ENCODE measurements around a stretch of chr10.

DNA sequence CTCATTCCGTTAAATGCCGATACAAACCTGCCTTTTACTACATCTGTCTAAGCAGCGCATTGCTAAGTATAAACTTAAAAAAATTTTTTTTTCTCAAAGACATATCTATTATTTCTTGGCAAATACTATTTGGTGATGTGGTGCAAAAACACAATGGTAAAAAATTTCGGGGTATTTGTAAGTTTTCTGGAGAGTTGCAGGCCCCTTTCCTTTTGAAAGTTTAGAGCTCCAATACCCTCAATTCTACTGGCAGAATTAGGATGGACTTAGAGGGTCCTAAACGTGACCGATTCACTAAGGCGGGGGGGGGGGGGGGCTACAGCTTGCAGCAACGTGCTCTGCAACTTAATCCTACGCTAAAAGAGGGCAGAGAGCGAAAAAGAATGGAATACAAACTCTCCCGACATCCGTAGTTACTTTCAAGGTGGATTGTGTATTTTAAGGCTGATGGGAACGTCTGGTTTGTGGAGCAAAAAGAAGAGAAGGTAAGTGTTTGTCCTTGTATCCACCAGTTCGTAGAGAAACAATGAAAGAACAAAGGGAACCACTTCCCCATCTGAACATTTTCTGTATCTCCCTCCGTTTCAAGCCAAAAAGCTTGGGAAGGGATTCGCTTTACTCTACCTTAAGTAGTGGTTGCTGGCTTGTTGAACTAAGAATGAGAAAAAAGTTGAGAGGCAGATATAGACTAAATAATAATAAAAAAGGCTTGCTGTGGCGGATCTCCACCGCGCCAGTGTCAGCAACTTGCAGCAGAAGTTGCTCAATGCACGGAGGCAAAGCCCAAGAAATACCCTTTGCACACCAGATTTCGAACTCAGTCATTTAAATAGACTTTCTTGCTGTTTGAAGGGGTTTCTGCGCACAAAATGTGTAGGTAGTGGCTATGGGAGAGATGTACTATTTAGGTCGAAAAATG is 932 bp downstream of the SKIDA1 start:
- PRO-cap, result no peak
- RAMPAGE, long total RNA, 4 experiments, result no peak in any of the 4 experiments

GRCh38 chr10:21661397-21661993 is 127.5 kb downstream of the MLLT10 start:
- PRO-cap, result no peak
- RAMPAGE, long total RNA, 4 experiments, result no peak in any of the 4 experiments

GRCh38 chr10:21806948-21807671 is 196.4 kb downstream of the DNAJC1 start:
- PRO-cap, result no peak
- RAMPAGE, long total RNA, 4 experiments, result no peak in any of the 4 experiments

GRCh38 chr10:21977684-21978308 is 25.7 kb downstream of the DNAJC1 start:
- PRO-cap, result no peak
- RAMPAGE, long total RNA, 4 experiments, result no peak in any of the 4 experiments

DNA sequence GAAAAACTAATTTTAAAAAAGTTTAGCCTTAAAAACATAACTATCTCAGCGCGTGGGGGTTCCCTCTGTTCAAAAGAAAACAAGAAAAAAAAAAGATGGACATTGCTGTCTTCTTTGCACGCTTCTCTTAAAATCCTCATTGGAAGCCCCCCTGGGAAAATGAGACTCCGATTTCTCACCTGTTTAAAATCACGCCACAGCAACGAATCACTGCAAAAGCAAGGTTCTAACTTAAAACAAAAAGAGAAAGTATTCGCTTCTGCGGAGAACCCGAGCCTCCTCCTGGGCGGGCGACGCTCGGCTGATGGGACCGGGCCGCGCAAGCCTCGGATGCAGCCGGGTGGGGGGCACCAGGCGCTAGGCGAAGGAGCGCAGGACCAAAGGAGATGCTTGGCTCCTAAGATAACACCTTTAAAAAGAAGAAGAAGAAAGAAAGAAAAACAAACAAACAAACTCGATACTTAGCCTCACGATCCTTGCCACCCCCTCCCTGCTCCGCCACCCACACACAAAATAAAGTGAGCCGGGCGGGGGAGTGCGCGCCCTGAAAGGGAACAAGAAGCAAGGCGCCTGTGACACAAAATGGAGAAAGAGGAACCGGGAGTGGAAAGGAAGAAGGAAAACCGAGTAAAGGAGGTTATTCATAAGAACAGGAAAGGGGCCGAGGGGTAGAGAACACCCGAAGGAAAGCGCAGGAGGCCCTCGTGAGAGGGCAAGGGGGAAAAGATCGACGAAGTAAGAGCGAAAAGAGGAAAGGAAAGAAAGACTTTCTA is 33.9 kb upstream of the EBLN1 start:
- PRO-cap, result bidirectional peak, plus-strand start at position 350 of the sequence, minus-strand start at position 306 of the sequence; bidirectional peak, plus-strand start at position 575 of the sequence, minus-strand start at position 520 of the sequence
- RAMPAGE, long total RNA, 4 experiments, result start-site peak on the plus strand in 3 of 4 experiments, centred at positions 285 to 559 of the sequence, 5 to 16 reads per replicate

DNA sequence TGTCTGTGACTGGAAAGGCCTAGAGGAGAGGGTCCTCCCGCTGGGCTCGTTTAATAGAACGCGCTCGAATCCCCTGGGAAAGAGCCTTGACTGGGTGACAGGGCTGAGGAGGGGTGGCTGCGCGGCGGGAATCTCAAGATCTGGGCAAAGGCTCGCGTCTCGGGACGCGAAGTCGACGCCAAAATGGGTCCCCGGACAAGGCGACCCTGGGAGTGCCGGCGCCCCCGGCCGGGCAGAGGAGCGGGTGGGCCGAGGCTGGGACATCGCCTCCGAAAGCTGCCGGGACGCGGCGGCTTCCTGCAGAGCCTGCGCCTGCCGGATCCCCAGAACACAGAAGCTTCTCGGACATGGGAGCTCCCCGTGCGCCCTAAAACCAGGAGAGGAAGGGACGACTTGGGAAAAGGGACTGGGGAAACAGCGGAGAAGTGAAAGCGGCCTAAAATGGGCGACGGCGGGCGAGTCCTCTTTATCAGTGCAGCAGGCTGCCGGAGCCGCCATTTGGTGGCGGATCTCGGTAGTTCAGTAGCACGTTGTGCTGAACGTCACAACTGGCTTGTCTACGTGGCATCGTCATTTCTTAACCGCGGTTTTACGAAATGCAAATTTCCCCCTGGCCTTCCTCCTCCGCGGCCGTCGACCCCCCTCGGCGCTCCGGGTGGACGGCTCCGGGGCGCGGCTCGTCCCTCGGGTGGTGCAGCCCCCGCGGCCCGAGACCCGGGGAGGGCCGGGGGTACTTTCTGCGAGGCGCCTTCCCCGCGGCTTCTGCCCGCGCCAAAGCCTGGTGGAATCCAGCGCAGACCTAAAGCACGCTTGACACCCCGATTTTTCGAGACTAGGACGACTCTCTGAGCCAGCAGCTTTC is 10.1 kb upstream of the SPAG6 start:
- PRO-cap, result no peak
- RAMPAGE, long total RNA, 4 experiments, result no peak in any of the 4 experiments

DNA sequence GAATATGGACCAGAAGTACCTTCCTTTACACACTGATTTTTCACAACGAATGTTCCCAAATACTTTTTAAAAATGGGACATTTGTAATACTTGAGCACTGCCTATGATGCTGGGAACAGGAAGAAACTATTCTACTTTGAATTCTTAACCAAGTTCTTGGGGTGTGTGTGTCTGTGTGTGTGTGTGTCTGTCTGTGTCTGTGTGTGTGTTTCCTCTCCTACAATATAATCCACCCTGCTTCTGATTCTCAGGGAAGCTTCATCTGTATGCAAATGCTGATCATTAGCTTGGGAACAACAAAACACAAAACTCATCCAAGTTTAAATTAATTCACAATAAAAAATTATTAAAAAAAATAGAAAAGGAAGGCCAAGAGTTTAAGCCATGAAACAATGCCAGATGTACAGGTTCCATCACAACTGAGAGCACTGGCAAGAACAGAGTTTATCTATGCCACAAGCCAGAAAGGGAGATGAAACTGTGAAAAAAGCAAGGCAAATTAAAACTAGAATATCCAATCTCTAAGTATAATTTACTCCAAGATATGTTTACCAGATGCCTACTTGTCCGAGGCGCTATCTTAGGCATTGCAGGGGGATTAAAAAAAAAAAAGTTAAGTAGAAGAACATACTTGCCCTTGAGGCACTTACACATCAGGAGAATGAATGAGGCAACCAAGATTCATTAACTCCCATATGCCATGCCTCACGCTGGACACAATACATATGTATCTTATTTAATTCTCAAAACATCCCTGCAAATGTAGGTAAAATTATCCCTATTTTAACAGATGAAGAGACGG is 144.7 kb downstream of the PIP4K2A start:
- PRO-cap, result no peak
- RAMPAGE, long total RNA, 4 experiments, result no peak in any of the 4 experiments

DNA sequence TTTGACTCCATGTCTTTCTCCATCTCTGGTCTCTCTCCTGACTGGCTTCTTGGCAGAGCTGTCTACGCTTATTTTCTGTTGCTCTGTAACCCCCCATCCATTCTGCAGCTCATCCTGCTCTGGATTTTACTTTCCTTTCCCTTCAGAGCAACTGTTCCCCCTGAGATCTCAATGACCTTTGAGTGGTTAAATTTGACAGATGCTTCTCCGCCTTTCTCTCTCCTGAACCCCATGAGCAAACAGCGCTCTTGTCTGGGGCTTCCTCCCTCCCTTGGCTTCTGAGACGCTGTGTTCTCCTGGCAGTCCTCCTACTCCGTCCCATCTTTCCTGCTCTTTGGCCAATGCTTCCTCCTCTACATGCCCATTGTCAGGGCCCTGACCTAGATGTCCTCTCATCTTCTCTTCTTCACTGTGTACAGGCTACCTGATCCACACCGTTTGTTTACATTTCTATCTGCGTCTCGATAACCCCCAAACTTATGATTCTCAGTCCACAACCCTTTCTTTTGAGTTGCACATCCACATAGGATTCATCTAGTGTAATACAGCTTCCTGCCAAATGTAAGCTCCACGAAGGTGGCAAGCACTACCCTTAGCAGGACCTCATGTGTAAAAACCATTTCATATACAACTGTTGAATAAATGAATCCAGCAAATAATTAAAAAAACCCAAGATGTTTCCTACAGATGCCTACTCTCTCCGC is 136.0 kb downstream of the PIP4K2A start:
- PRO-cap, result no peak
- RAMPAGE, long total RNA, 4 experiments, result no peak in any of the 4 experiments

DNA sequence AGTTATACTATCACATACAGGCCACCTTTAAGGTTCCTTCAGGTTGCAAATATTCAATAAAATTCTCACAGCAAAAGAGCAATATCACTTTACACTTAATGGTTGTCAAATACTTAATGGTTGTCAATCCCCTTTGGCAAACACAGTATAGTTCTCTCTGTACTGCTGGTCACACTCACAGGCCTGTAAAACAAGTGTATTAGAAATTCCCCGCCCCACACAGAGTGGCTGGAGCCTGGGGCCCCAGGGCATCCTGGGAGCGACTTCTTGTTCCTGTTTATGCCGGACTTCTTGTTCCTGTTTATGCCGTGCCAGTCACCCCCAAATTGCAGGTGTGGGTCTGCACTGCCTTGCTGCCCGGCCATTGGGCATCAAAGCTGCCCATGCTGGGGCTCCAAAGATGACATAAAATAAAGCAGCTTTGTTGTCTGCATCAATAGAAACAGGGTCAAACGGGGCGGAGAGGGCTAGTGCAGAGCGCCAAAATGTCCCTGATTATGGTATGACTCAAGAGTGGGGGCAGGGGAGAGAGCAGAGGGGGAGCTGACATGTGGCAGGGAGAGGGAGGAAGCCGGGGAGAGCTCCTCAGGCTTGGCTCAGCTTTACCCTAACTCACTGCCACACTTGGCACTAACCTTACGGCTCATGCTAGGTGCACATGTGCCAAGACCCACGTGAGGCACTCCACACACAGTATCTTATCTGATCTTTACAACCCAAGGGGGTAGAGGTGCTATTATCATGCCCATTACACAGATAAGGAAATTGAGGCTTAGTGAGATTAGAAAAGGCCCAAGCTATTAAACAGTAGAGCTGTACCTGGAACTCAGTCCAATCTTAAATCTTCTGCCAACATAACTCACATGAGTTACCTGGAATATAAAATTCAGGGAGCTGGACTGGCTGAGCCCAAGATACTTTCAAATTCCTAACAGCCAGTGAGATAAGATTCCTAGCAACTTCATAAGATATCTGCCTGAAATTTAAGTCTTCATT is 98.4 kb downstream of the PIP4K2A start:
- PRO-cap, result no peak
- RAMPAGE, long total RNA, 4 experiments, result no peak in any of the 4 experiments

- PRO-cap, result no peak
- RAMPAGE, long total RNA, 4 experiments, result no peak in any of the 4 experiments
Observed at GRCh38 chr10:22631567-22632040, 82.8 kb downstream of the PIP4K2A start.

DNA sequence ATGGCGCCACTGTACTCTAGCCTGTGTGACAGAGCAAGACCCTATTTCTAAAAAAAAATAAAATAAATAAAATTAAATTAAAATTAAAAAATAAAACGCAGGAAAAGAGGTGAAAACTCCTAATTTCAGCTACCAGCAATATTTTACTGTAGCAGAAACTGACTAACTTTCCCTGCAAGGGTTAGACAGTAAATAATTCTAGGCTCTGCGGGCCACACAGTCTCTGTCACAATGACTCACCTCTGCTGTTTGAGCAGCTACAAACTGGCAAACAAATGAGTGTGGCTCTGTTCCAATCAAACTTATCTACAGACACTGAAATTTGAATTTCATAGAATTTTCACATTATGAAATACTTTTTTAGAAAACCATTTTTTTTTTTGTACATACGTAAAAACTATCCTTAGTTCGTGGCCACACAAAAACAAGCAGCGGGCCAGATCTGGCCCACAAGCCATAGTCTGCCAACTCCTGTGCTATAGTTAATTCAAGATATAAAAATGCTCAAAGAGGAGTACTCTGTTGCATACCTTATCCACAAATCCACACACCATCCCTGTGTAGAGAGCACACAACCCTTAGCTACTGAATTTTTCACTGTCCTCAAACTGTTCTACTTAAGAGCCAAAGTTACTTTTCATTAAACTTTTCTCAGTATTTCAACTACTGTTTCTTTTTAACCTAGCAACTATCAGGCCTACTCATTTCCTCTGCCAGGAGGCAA is 32.6 kb downstream of the PIP4K2A start:
- PRO-cap, result no peak
- RAMPAGE, long total RNA, 4 experiments, result no peak in any of the 4 experiments

GRCh38 chr10:22692499-22693160 is 21.7 kb downstream of the PIP4K2A start:
- PRO-cap, result no peak
- RAMPAGE, long total RNA, 4 experiments, result no peak in any of the 4 experiments

- PRO-cap, result no peak
- RAMPAGE, long total RNA, 4 experiments, result no peak in any of the 4 experiments
Observed at GRCh38 chr10:22742853-22743052, 28.4 kb upstream of the PIP4K2A start.

GRCh38 chr10:22996875-22997566 is 69.2 kb downstream of the ARMC3 start:
- PRO-cap, result no peak
- RAMPAGE, long total RNA, 4 experiments, result no peak in any of the 4 experiments

DNA sequence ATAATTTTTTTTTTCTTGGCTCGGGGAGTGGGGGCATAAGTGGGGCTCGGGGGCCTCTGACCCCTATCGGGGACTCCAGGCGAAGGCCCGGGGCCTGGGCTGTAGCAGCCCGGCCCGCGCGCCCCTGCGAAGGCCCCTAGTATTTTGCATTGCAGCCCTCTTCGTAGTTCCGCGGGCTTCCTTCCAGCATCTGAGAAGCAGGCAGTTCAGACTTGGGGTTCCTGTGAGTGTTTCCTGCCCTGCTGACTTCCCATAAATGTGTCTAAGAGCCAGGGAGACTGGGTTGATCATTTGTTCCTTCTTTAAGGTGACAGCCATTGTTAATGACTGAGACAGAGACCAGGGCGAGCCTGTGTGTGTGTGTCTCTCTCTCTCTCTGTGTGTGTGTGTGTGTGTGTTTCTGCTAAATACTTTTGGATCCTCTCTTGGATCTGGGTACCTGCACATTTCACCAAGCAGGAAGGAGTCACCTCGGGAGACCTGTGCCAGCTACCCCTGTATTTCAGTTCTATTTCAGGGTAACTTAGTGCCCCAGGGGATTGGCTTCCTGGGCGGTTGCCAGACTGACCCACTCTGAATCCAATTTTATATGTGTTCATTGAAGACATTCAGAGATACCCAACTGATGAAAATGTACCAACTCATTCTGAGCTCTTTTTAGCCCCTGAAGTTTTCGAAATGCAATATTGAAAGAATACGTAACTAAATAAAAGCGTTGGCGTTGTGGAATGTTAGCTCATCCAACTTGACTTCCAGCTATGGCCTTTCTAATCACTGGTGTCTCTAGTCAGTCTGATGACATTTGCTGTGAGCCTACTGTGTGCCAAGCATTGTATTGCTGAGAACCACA is 822 bp downstream of the MSRB2 start:
- PRO-cap, result unidirectional peak, minus-strand start at position 192 of the sequence
- RAMPAGE, long total RNA, 4 experiments, result no peak in any of the 4 experiments

DNA sequence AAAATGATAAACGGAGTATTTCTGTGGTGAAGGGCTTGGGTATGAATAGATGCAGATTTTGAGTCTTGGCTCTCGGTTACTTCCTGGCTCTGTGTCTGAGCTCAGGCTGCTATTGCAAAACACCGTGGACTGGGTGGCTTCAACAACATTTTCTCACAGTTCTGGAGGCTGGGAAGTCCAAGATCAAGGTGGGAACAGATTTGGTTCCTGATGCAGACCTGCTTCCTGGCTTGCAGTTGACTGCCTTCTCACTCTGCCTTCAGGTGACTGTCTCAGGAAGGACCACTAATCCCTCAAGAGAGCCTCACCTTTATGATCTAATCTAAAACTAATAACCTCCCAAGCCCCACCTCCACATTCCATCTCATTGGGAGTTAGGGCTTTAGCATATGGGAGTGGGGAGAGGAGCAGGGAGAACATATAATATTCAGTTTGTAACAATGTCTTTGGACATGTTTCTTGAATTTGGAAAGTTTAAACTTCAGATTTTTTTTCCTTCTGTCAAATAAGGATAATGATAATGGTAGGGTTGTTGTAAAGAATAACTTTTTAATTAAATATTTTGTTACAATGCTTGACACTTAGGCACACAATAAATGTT is 1.9 kb downstream of the MSRB2 start:
- PRO-cap, result no peak
- RAMPAGE, long total RNA, 4 experiments, result no peak in any of the 4 experiments

- PRO-cap, result no peak
- RAMPAGE, long total RNA, 4 experiments, result no peak in any of the 4 experiments
Observed at GRCh38 chr10:23121016-23121725, 25.8 kb downstream of the MSRB2 start.

DNA sequence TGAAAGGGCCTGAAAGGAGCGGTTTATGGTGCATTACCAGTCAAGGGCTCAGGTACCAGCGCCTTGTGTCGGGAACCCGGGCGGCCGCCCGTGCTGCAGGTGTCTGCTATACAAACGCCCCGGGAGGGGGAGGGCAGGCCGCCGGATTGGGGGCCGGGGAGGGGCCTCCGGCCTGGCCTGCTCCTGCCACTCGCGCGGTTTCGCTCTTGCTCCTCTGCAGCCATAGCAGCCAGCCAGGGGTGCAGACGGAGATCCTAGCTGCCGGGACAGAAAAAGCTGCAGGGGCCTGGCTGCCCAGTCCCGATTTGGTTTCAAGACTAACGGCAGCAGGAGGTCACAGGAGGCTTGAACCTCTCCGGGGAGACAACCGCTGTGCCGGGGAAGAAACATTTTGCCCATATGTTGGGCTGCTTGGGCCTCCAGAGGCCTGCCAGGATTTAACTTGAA is 17.3 kb upstream of the PTF1A start:
- PRO-cap, result no peak
- RAMPAGE, long total RNA, 4 experiments, result no peak in any of the 4 experiments

- PRO-cap, result no peak
- RAMPAGE, long total RNA, 4 experiments, result no peak in any of the 4 experiments
Observed at GRCh38 chr10:23821980-23822237, 383.0 kb downstream of the OTUD1 start.

DNA sequence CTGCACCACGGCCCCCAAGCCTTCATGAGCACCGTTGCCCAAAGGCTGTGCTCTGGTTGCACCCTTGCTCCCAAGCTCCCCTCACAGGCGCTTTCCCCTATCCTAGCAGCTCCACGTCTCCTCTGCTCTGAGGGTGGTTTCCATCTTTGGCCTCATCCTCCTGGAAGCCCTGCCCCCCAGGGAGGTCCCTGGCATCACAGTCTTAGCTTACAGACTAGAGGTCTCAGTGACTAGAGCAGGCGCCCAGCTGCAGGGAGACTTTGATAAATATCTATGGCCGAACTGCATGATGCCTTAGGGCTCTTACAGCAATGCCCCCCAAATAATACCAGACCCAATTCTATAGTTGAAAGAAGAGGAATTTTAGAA is 6.4 kb upstream of the KIAA1217 start:
- PRO-cap, result no peak
- RAMPAGE, long total RNA, 4 experiments, result no peak in any of the 4 experiments